Placental epithelial cell (primary cell): ENCODE data around the gene UGT1A9.

- CAGE, long polyA plus RNA: no peak
Measured at GRCh38 chr2:233451574-233452048, 97.3 kb downstream of the DGKD start.

- CAGE, long polyA plus RNA: no peak
Measured at GRCh38 chr2:233557415-233557910, 9.1 kb downstream of the USP40 start.

- CAGE, long polyA plus RNA: no peak
Measured at GRCh38 chr2:233671437-233672224, at the start of gene UGT1A9. Gene UGT1A9, plus strand, starts transcription at chr2:233671898.

DNA sequence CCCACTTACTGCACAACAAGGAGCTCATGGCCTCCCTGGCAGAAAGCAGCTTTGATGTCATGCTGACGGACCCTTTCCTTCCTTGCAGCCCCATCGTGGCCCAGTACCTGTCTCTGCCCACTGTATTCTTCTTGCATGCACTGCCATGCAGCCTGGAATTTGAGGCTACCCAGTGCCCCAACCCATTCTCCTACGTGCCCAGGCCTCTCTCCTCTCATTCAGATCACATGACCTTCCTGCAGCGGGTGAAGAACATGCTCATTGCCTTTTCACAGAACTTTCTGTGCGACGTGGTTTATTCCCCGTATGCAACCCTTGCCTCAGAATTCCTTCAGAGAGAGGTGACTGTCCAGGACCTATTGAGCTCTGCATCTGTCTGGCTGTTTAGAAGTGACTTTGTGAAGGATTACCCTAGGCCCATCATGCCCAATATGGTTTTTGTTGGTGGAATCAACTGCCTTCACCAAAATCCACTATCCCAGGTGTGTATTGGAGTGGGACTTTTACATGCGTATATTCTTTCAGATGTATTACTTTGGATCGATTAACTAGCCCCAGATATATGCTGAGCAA is 686 bp downstream of the UGT1A1 start:
- CAGE, long polyA plus RNA: no peak

- CAGE, long polyA plus RNA: no peak
Measured at GRCh38 chr2:233767650-233768508, 7.8 kb downstream of the UGT1A1 start.

- CAGE, long polyA plus RNA: no peak
Measured at GRCh38 chr2:234203445-234203737, 152.9 kb downstream of the SPP2 start.

GRCh38 chr2:234291468-234292513 is 205.1 kb downstream of the ARL4C start:
- CAGE, long polyA plus RNA: no peak

- CAGE, long polyA plus RNA: no peak
Measured at GRCh38 chr2:234307639-234307984, 189.3 kb downstream of the ARL4C start.

DNA sequence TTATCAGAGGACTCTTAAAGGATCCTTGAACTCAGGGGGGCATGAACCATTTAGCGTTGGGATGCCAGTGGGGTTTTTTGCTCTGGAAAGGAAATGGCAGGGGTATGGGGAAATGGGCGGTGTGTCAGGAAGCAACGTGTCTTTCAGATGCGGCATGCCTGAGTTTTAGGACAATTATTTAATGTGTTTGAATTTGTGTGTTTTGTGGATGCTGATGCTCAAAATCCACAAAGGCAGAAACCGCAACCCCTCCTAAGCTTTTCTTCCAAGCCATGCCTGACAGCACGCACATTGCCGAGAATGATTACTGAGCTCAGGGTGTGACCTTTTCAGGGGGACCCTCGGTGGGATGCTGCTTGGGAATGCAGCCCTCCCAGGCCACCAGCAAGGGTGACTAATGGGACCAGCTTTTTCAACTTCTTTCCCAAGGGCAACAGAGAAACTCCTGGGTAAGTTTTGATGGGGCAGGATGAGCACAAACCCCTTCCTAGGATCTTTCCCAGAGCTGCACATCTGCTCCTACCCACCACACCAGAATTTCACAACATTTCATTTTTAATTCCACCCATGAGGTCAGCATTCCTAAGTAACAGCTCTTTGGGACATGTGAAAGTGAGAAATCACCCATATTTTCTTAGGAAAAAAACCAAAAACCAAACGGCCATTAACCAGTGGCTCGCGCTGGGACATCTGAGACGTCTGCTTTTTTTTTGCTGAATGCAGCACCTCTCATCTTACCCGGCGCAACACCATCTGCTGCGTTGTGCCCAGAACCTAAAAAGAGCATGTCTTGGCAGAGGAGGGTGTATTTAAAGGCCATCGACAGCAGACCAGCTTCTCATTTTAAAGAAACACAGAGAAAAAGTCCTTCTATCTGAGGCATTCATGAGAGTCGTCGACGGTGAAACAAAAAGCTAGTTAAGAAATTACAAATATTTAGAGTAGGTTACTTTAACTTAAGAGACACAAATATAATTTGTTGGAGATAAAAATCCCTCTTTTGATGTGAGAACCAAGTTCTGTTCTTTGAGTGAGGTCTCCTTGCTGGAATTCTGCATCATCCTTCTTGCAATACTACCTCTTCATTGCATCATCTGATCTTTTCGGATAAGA is 119.0 kb downstream of the ARL4C start:
- CAGE, long polyA plus RNA: no peak

DNA sequence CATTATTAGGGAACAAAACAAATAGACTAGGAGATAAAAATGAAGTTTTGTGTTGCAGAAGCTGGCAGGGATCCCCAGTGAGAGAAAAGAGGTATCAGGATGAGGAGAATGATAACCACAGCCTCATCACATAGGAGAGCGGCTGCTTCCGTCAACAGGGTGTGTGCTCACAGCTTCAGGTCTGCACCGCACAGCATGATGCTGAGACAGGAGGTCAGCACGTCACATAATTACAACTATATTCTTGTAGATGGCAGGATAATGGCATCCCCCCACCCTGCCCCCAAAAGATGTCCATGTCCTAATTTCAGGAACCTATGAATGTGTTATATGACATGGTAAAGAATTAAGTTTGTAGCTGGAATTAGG is 74.0 kb downstream of the ARL4C start:
- CAGE, long polyA plus RNA: no peak

DNA sequence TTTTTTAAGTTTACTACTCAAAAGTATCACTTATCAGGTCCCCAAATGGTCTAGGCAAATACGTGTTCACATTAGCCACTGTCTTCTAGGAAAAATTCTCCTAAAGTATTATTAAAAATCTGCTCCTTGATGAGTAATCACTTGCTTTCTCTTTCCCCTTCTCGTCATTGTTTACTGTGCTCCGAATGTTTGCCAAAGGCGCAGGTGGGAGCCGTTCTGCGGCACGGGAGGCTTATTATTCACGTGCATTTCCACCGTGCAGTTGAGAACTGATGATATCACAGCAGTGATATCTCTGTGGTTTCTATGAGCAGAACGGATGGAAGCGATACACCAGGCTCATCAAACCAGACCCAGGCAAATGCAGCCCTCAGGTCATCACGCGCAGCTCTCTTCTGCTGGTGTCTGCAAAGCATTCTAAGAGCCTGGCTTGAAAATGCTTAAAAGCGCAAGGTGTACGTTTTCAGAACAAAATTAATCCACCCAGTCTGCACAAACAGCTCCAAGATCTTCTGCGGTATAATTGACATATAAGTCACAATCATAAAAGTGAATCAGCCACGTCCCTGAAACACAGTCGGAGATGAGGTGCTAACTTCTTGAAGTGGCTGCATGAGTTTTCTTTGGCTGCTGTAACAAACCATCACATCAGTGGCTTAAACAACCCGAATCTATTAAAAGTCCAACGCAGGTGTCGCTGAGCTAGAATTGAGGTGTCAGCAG is 32.8 kb downstream of the ARL4C start:
- CAGE, long polyA plus RNA: no peak

GRCh38 chr2:234863322-234863892 is 88.4 kb upstream of the SH3BP4 start:
- CAGE, long polyA plus RNA: no peak

DNA sequence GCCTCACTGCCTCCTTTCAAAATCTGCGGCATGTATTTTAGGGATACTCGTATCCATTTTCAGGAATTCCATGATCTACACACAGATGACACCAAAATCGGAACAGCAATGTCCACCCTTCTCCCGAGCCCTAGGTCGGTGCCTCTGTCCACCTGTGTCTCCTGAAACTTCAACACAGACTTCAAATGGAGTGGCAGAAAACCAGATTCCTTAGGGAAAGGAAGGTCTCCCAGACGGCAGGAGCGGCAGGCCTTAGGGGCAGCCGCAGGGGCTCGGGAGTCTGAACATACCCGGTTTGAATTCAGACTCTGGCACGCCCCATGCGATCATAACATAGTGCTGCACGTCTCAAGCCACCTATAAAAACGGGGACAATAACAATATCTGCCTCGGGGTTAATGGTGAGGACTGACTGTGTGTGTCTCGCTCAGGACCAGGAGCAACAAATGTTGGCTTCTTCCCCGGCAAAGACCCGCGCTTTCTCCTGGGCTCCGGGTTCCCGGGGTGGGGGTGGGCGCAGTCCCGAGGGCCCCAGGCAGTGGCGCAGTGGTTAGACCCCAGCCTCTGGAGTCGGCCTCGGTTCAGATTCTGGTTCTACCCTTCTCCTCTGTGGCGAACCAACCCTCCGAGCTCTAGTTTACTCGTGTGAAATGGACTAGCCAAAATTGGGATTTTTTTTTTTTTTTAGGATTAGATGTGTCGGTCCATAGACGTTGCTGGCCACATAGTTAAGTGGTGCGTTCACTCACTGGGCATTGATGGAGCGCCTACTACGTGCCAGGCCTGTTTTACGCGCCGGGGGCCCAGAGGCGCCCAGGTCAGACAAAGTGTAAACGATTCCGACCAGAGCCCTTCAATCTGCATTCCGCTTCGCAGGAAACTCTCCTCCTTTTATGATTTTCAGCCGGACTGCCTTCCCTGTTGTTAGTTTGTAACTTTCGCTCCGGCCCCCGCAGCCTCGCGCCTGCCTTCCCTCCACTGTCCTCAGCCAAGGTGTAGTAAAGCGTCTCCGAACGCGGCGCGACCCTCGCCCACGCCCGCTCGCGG is 959 bp upstream of the SH3BP4 start:
- CAGE, long polyA plus RNA: no peak

GRCh38 chr2:234969549-234970128 is 17.8 kb downstream of the SH3BP4 start:
- CAGE, long polyA plus RNA: no peak

DNA sequence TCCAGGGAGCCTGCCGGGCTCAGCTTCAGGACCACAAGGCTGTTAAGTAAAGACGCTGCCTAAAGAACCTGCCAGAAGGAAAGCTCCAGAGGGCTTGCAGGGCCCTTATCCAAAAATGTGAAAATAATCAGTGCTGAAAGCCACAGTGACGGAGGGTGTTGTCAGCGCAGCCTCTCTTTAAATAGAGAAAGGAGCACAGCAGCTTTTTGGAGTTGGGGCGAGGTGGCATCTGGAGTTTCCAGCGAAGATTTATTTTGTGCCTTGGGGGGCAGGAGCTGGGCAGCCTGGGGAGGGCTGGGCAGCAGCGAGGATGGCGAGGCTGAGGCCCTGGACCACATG is 40.1 kb downstream of the SH3BP4 start:
- CAGE, long polyA plus RNA: no peak

GRCh38 chr2:235535530-235536033 is 41.7 kb downstream of the AGAP1 start:
- CAGE, long polyA plus RNA: no peak

- CAGE, long polyA plus RNA: no peak
Measured at GRCh38 chr2:235544695-235545062, 50.8 kb downstream of the AGAP1 start.

DNA sequence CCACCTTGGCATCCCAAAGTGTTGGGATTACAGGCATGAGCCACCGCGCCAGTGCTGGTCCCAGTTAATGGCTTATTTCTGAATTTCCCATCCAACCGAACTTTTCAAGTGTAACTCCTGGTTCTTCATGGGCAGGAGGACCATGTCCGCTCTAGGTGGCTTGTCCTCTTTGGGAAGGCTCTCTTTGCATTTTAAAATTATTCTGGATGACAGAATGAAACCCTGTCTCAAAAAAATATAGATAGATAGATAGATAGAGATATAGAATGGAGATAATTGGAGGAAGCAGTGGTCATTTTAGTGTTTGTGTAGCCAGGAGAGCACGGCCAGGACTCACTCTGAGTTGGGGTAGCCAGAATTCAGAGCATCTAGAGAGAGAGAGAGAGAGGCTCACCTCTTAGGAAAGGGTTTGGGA is 95.6 kb downstream of the AGAP1 start:
- CAGE, long polyA plus RNA: no peak

GRCh38 chr2:235592665-235593362 is 99.0 kb downstream of the AGAP1 start:
- CAGE, long polyA plus RNA: no peak

DNA sequence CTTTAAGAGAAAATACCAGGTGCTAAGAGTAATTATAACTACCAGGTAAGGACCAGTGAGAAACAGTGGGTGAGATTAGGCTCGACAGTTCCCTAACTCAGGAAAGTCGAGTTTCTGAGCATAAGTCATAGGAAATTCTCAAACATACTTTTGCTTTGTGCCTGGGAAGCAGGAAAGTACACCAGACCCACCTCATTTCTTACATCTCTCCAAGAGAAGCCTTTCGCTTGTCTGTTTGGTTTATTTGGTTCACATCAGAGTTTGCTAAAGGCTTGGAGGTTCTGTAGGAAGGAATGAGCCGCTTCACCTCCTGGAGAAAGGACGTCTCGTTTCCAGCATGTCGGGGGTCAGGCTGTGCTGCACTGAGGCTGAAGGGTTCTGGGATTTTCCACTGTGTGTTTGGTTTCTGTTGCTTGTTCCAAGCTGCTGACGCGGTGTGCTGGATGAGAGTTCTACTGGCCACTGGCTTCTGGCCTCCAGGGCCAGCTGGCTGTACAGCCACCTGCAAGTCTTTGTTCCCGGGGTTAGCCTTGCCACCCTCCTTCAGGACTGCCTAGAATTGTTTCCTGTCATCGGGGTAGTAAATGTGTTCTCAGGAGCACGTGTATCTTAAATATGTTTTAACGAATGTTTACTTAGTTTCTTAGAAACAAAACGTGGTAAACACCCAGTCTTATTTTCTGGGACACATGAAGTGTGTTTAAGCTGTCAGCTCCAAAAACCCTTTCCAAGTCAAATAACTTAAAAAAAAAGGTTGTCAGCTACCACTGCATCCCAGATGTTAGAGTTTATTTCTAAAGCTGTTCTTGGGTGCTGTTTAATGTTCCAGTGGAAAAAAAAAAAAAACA is 231.1 kb downstream of the AGAP1 start:
- CAGE, long polyA plus RNA: no peak